Cerebellum (tissue), 5 donors: ENCODE results near the gene HECW1.

DNA sequence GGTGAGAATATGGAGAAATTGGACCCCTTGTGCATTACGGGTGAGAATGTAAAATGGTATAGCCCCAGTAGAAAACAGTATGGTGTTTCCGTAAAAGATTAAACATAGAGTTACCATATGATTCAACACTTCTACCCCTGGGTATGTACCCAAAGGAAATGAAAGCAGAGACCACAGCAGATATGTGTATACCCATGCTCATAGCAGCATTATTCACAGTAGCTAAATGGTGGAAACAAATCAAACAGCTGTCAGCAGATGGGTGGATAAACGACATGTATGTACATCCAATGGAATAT, 42.4 kb downstream of the STARD3NL start:
- PRO-cap, 3 experiments, result no peak in any of the 3 experiments
- RAMPAGE, long total RNA, result no peak

GRCh38 chr7:38222521-38223055, 44.5 kb downstream of the STARD3NL start:
- PRO-cap, 3 experiments, result no peak in any of the 3 experiments
- RAMPAGE, long total RNA, result no peak

DNA sequence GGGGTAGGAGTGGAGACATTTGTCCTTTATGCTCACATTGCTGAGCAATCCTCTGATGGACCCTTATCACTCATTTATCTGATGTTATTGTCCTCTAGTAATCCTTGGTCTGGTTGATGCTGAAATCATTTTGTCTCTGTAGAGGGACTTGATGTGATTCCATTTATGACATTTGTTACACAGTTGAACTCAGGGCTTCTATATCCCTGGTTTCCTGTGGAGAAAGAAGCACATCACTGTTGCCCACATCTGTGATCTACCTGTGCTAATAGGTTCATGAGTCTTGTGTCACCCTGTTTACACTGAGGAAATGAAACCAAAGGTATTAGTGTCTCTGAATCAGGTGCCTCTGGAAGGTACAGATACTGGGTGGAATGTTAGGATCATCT, 54.3 kb downstream of the STARD3NL start:
- PRO-cap, 3 experiments, result no peak in any of the 3 experiments
- RAMPAGE, long total RNA, result no peak

DNA sequence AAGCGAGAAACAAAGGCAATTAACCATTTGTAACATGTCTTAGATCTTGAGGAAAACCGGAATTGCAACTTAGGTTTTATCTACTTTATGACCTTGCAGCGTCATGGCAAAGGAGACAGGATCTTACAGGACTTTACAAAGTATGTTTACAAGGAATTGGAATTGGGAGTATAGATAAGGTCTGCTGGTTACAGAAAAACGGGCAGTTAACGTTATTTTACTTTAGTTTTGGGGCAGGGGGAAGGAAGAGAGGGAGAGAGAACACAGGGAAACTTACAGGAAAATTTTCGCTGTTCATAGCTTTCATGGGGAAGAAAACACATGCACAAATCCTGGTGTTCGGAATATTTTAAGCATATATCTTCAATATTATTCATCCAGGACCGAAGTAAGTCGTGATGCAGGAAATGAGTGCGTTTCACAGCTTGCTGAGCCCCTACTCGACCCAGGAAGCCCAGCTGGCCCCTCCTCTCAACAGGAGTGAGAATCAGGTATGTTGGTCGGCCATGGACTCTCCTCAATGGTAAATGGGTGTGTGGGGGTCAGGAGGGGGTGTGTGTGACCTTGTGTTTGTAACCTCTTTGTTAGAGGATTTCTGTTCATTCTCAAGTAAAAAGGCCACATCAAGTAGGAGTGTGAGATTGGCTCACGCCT, 158.4 kb downstream of the STARD3NL start:
- PRO-cap, 3 experiments, result no peak in any of the 3 experiments
- RAMPAGE, long total RNA, result no peak

DNA sequence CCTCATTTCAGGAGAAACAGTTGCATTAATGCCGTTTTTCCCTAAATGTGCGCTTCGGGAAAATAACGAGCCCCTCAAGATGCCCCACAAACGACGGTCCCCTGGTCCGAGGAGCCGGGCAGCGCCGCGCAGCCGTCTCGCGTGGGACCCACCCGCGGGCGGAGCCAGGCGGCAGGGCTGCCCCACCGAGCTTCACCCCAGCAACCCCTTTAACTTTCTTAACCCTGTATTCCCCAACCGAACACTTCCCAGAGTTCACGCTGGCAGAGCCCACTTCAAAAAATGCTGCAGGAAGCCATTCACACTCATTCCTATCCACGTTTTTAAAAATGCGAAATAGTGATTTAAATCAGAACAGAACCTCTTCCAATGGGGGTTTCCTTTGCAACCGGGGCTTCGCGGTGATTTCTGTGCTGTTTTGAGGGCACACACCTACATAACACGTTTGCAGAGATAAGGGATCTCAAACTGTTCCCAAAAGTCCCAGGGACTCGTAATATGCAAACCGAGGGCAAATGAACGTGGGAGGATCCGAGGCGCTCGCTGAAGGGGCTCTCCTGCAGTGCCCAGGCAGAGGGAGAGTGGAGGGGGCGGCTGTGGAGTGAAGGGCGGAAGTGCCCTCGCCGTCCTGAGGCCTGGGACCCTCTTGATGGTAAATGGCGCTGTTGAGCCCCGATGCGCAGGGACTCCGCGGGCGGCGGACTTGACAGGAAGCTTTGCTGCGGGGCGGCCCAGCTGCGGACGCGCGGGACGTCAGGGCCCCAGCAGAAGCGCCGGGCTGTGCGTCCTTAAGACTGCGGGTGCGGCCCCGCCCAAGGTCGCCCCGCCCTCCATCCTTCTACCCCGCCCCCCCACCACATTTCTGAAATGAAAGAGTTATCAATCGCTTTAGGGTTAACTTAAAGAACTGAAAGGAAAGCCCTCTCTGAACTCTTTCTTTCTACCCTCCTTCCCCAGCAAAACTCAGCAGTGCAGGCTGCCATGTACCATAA, 152.0 kb upstream of the YAE1 start:
- PRO-cap, 3 experiments, result no peak in any of the 3 experiments
- RAMPAGE, long total RNA, result no peak

DNA sequence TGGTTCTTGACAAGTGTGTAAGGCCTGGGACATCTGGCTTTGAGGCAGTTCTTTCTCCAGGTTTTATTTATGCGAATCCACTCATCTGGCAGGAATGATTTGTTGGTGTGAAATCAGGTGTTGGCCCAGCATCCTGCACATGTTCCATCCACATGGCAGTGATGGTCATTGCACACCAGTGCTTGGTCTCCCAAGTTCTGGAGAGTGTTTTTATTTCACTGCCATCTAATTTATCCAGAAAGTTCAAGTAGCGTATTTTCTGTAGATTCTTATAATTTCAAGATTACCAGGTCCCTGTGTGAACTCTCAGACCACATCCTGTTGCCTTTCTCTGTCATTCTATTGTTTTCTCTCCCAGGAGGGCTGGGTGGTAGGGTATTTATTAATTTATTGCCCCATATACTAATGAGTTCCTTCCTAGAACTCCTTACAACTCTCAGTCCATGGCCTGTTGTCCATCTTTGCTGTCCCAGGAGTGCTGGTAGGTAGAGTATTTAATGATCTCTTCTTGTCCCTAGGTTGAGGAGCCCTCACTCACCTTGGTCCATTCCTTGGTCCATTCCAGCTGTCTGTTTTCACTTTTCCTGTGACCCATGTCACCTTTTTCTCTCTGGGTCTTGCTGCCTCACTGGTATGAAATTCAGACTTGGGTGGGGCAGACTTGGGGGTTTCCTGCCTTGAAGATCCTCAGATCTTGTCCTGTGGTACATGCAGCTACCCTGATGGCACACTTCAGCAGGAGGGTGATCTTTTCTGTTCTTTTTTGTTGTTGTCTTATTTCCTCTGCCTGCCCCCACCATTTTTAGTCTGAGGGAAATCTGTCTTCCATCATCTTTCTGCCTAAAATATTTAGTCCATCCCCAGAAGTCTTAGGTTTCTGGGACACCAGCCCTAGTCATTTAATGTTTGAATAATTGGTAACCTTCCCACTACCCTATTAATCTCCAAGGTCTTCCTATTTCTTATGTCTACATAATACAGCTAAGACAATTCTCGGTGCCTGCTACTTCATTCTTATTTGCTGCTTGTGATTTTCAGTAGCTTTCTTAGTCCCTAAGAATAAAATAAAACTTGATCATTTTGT, 10.7 kb downstream of the RALA start:
- PRO-cap, 3 experiments, result no peak in any of the 3 experiments
- RAMPAGE, long total RNA, result no peak

- PRO-cap, 3 experiments, result no peak in any of the 3 experiments
- RAMPAGE, long total RNA, result no peak
These were observed 66.8 kb downstream of the RALA start for GRCh38 chr7:39690146-39690657.

- PRO-cap, 3 experiments, result no peak in any of the 3 experiments
- RAMPAGE, long total RNA, result no peak
These were observed 98.7 kb downstream of the RALA start for GRCh38 chr7:39722045-39722515.

GRCh38 chr7:39998742-39999585, 48.9 kb downstream of the CDK13 start:
- PRO-cap, 3 experiments, result no peak in any of the 3 experiments
- RAMPAGE, long total RNA, result no peak

DNA sequence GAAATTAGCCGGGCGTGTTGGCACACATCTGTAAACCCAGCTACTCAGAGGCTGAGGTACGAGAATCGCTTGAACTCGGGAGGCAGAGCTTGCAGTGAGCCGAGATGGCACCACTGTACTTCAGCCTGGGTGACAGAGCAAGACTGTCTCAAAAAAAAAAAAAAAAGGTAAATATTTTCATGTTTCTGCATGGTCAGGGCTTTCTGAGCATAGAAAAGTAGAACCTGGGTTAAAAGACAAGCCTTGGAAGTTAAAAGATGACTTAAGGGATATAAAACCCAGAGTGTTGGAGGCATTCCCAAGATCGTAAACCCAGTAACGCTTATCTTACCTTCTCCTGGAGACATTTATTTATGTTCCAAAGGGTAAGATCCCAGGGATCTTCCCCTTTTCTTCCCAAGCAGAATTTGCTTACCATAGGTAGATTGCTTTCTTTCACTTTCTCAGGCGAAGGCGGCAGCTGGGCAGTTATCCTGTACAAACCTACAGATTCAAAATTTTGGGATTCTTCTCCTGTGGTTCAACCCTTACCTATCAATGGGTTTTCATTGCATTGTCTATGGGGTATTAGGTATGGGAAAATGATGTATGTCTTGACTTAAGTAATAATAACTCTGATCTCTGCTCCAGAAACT, 22.2 kb downstream of the SUGCT start:
- PRO-cap, 3 experiments, result no peak in any of the 3 experiments
- RAMPAGE, long total RNA, result no peak

- PRO-cap, 3 experiments, result no peak in any of the 3 experiments
- RAMPAGE, long total RNA, result no peak
These were observed 692.6 kb downstream of the SUGCT start for GRCh38 chr7:40827218-40828017.

GRCh38 chr7:41466542-41467109, 236.3 kb downstream of the INHBA start:
- PRO-cap, 3 experiments, result no peak in any of the 3 experiments
- RAMPAGE, long total RNA, result no peak

DNA sequence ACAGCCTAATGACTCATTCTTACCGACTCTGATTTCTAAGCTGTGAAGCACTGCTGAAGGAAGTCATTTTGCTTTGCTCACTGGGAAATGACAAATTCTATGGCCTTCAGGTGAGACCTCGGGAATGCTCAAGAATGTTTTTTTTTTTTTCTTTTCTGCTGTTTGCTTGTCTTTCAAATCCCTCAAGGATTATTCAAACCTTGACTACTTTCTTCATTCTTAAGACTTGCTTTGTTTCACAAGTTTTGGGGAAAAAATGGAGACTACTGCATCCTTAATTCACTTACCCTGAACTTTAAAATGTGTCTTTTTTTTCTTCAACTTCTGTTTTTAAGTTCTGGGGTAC, 30.3 kb upstream of the INHBA start:
- PRO-cap, 3 experiments, result no peak in any of the 3 experiments
- RAMPAGE, long total RNA, result no peak

DNA sequence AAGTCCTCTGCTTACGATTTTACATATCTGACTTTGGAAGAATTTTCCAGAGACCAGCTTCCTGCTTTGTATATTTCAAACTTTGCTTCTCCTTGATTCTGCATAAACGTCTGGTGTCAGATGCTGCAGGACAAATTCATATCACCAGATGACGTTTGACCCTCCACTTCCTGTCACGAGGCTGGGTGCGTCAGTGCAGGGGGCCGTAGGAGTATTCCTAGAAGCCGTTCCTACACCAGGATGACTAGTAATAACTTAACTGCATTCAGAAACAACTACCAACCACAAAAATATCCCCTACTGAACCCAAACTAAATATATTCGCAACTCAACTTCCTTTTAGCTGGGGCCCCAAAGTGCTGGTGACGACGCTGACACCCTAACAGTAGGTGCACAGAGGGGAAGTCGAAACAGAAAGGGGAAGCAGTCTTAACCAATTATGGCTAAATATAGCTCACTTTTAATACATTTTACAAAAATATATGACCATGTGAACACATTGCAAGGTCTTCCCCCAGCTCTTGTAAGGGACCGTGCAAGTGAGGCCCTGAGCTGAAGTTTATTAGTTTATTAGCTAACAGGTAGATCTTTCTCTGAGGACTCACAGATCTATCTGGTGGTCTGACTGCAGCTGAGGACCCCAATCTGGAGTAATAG, 178.8 kb upstream of the INHBA start:
- PRO-cap, 3 experiments, result no peak in any of the 3 experiments
- RAMPAGE, long total RNA, result no peak

- PRO-cap, 3 experiments, result no peak in any of the 3 experiments
- RAMPAGE, long total RNA, result no peak
These were observed 131.1 kb downstream of the GLI3 start for GRCh38 chr7:42105626-42106596.

- PRO-cap, 3 experiments, result no peak in any of the 3 experiments
- RAMPAGE, long total RNA, result no peak
These were observed 1.1 kb downstream of the PSMA2 start for GRCh38 chr7:42930740-42931418.

DNA sequence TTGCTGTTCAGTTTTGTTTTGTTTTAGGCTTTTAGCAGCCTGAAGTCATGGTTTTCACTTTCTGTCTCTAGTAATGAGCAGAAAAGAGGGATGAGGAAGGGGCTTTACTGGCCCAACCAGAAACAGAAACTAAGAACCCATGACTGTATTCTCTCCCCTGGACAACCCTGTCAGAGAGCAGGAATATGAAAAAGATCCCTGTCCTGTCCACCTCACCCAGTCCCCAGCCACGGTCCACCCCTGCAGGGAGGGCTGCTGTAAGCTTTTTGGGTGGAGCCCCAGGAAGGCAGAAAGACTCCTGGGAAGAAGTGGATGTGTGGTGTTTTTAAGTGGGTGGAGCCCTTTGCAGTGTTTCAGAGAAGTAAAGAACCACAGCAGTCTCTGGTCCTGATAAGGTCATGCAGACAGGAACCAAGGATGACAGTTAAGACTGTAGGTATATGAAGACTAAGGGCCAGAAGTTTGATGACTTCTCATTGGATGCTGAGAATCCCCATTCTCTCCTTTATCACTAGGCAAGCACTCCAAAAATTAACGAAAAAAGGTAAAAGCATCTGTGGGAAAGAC, 13.8 kb downstream of the MRPL32 start:
- PRO-cap, 3 experiments, result no peak in any of the 3 experiments
- RAMPAGE, long total RNA, result no peak

- PRO-cap, 3 experiments, result no peak in any of the 3 experiments
- RAMPAGE, long total RNA, result no peak
These were observed 40.8 kb upstream of the HECW1 start for GRCh38 chr7:43071608-43072163.

- PRO-cap, 3 experiments, result peak in 3 of 3 experiments; most common plus-strand start chr7:43112598 (in 2); most common minus-strand start chr7:43112444 (in 1)
- RAMPAGE, long total RNA, result no peak
These were observed at the start of gene HECW1 for GRCh38 chr7:43112315-43112868. TSS of gene HECW1 (plus strand) at chr7:43112647.

GRCh38 chr7:43302078-43302960, 189.9 kb downstream of the HECW1 start:
- PRO-cap, 3 experiments, result no peak in any of the 3 experiments
- RAMPAGE, long total RNA, result no peak